Vagina (tissue), 1 donor: Measurements from ENCODE around the genes ZNF699, ZNF177 and PDE4A.

- PRO-cap = no peak
- RAMPAGE, long total RNA = no peak
Measured at GRCh38 chr19:8638170-8638708, 7.8 kb downstream of the NFILZ start.

GRCh38 chr19:8821928-8822140, 10.3 kb downstream of the ZNF558 start:
- PRO-cap = unidirectional peak, plus-strand start at chr19:8822056
- RAMPAGE, long total RNA = no peak

DNA sequence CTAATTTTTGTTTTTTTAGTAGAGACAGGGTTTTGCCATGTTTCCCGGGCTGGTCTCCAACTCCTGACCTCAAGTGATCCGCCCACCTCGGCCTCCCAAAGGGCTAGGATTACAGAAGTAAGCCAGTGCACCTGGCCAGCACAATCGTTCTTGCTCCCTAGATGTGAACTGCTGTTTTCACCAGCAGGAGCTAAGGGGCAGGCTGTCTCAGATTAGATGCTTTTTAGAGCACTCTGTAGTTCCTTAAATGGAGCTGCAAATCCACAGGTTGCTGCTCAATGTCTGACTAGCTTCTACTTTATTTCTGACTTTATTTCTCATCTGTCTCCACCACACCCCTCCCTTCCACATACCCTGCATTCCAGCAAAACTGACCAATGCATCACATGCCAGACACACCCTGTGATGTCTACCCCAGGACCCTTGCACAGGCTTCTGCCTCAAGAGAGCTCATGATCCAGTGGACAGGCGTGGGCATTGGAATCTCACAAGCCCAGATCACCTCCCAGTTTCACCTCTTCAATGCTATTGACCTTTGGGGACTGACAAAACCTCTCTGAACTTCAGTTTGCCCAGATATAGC, 36.5 kb upstream of the OR1M1 start:
- PRO-cap = no peak
- RAMPAGE, long total RNA = no peak

GRCh38 chr19:9309093-9310446, at the start of gene ZNF699:
Gene ZNF699 (minus strand): TSS chr19:9309838.
- PRO-cap = bidirectional peak, plus-strand start at chr19:9309556, minus-strand start at chr19:9309512; bidirectional peak, plus-strand start at chr19:9309935, minus-strand start at chr19:9309688; bidirectional peak, plus-strand start at chr19:9310255, minus-strand start at chr19:9310076
- RAMPAGE, long total RNA = start-site peak on the minus strand at chr19:9309726-9309755, 25 reads

DNA sequence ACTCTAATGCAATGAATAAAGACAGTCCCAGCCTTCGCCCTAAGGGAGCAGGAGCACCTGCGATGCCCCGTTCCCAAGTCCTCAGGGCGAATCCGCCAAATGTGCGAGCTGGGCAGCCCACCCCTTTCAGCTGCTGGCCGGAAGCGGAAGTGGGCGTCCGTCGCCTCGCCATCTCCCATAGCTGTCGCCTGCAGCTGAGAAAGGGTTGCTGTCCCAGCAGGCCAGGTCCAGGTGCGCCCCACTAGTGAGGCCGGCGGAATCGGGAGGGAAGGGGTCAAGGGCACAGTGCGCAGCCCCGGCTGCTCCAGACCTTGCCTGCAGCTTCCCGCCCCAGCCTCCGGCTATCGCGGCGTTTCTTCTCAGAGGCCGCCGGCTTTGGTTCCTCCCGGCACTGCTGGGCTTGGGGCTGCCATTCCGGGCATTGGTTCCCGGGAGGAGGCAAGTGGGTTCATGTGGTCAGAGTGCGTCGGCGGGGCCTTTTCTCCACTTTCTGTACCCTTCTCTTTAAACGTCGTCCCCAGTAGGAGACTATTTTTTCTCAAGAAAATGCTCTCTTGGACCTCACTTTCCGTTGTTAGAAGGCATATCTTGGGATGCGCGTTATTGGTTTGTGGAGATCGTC, at the start of gene ZNF177:
TSS of gene ZNF177 (plus strand) at position 160 of the 622 bp plus-strand sequence.
- PRO-cap = no peak
- RAMPAGE, long total RNA = no peak

DNA sequence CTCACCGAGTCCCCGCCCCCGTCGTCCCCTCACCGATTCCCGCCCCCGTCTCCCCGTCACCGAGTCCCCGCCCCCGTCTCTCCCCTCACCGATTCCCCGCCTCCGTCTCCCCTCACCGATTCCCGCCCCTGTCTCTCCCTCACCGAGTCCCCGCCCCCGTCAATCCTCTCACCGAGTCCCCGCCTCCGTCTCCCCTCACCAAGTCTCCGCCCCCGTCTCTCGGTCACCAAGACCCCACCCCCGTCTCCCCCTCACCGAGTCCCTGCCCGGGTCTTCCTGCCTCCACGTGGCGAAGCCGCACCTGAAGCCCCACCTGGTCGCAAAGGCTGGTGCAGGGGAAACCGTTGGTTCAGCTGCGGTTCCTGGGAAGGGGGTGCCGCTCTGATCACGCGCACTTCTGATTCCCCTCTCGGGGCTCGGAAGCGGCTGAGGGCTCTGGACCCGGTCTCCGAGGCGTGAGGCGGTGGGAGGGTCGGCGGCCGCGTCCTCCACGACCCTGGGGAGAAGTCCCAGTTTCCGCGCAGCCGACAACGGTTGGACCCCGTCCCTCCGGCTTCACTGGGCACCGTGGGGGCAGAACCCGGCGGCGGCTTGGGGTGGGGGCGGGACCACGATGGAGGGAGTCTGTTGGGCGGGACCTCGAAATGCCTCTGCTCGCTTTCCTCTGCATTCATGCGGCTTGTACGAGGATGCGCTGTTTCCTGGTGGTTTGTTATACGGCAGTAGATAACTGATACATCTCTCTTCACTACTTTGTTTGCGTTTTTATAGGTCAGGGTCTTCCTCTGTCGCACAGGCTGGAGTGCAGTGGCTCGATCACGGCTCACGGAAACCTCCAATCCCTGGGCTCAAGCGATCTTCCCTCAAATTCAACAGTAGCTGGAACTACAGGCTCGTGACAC, 24.3 kb upstream of the ZNF846 start:
- PRO-cap = bidirectional peak, plus-strand start at position 257 of the sequence, minus-strand start outside the sequence; bidirectional peak, plus-strand start at position 677 of the sequence, minus-strand start at position 560 of the sequence
- RAMPAGE, long total RNA = no peak

DNA sequence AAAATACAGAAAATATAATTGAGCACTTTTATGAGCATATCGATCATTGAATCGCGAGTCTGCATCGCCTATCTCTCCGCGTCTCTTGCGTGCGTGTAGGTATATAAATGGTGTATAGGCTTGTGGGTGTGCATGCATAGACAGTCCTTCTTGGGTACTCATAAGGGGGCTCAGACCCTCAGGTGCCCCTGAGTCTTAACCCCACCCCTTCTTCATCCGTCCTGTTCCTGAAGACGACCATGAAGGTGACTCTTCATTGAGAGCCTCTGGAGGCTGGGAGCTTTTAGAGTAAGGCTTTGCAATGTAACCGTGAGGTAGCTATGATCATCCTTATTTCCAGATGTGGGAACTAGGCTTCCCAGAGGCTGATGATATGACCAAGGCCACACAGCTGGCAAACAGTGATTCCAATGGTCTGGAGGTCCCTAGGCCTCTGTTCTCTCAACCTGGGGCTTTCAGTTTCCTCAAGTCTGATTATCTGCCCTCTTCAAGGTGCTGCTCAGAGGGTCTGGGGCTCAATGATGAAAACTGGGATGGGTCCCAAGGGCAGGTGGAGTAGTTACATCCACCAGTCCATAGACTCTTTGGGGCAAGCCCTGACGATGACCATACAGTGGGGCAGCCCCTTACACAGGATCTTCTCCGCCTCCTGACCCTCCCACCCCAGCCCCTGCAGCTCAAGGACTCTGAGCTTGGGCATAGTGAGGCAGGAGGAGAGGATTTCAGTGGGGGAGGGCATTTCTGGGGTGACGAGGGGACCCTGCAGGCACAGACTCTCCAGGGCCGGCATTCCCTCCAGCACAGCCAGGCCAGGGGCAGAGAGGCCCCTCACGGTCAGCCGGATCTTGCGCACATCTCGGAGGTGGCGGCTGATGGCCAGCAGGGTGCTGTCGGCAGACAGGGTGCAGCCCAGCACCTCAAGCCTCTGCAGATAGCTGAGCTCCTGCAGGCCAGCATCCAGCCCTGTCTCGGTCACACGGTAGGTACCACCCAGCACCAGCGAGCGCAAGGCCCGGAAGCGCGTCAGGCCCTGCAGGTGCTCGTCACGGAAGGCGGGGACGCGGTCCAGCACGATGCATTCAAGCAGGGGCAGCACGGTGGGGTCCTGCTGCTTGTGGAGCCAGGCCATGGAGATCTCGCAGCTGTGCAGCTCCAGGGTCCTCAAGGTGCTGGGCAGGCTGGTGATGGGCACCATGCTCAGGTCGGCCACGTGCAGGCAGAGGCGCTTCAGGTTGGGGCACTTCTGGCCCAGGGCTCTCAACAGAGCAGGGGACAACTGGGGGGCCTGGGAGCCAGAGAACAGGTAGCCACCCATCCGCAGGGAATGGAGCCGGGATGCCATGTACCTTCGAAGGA, 8.1 kb downstream of the FBXL12 start:
- PRO-cap = no peak
- RAMPAGE, long total RNA = no peak

DNA sequence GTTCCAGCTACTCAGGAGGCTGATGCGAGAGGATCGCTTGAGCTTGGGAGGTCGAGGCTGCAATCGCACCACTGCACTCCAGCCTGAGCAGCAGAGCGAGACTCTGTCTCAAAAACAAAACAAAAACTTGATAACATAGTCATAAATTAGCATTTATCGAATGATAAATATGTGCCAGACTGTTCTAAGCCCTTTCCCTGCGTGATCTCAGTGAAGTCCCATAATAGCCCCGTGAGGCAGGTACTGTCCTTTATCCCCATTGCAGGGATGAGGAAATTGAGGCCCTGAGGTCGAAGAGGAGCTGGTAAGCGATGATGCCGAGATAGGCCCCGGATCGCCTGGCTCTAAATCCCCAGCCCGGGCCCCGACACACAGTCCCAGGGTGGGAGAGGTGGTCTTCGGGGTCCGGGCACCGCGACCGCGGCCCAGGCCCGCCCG, 768 bp downstream of the FBXL12 start:
- PRO-cap = no peak
- RAMPAGE, long total RNA = no peak

- PRO-cap = no peak
- RAMPAGE, long total RNA = no peak
Measured at GRCh38 chr19:9966404-9967102, 30.2 kb upstream of the OLFM2 start.

DNA sequence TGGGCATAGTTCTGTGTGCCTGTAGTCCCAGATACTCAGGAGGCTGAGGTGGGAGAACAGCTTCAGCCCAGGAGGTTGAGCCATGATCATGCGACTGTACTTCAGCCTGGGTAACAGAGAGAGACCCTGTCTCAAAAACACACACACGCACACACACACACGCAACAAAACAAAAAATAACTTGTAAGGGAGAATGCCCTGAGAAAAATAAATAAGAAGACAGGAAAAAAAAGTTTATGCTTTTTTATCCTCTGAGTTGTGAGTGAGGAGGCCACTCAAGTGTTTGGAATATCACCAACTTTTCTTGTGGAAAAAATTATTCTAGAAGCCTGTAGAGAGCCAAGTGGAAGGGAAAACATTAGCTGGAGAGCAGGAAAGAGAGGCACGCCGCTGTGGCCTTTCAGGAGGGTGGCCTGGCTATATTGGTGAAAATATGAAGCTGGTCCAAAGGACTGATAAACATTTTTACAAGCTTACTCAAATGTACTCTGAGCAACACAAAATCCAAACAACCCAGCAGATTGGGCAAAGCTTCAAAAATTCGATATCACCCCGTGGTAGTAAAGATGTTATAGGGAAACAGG, 2.2 kb upstream of the EIF3G start:
- PRO-cap = unidirectional peak, plus-strand start at position 361 of the sequence
- RAMPAGE, long total RNA = no peak

- PRO-cap = bidirectional peak, plus-strand start at chr19:10227038, minus-strand start at chr19:10226416
- RAMPAGE, long total RNA = no peak
Measured at GRCh38 chr19:10226132-10226916, 4.8 kb downstream of the S1PR2 start.

DNA sequence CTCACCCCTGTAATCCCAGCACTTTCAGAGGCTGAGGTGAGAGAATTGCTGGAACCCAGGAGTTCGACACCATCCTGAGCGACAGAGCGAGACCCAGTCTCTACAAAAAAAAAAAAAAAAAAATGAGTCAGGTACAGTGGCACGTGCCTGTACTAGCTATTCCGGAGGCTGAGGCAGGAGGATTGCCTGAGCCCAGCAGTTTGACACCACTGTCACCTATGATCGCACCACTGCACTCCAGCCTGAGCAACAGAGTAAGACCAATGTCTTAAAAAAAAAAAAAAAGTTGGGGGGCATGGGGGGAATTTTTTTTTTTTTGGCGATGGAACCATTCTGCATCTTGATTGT, 8.0 kb upstream of the S1PR2 start:
- PRO-cap = no peak
- RAMPAGE, long total RNA = no peak

- PRO-cap = no peak
- RAMPAGE, long total RNA = no peak
Measured at GRCh38 chr19:10287766-10288100, 978 bp downstream of the ICAM4 start.

DNA sequence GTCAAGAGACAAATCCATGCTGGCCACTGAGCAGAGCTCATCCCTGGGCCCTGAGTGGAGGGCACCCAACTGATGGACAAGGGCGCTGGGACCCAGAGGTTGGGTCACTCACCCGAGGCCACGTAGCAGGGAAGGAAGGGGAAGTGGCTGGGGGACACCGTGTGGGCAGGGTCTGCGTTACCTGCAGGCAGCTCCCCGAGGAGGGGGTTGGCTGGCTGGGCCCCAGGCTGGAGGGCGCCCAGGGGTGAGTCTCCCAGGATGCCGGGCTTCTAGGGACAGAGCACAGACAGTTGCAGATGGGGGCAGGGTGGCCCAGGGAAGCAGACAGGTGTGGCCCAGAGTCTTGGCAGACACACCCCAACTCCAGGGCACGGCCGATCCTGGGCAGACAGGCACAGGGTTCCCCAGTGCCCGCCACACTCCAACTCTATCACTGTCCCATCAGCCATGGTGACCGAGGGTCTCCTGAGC, 5.6 kb upstream of the FDX2 start:
- PRO-cap = no peak
- RAMPAGE, long total RNA = no peak

- PRO-cap = bidirectional peak, plus-strand start at chr19:10353421, minus-strand start at chr19:10353221; unidirectional peak, plus-strand start at chr19:10353421
- RAMPAGE, long total RNA = no peak
Measured at GRCh38 chr19:10353315-10353752, 13.9 kb upstream of the ICAM3 start.

DNA sequence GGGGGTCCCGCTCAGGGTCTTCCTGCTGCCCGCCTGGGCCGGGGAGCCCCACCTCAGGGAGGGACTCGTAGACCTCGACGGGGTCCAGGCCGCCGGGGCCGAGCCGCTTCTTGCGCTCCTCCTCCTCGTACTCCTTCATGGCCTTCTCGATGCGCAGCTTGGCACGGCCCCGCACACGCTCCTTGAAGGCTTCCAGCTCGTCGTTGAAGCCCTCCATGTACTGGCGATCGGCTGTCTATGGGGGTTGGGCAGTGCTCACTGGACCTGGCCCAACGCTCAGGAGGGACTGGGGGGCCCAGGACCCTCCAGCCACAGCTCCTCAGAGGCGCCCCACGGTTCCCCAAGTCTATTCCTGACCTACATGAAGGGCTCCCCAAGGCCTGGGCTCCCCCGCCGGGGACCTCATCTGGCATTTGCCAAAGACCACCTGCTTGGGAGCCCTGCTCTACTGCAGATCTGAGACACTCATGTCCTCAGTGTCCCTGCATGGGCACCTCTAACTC, 10.1 kb downstream of the CDC37 start:
- PRO-cap = no peak
- RAMPAGE, long total RNA = no peak

GRCh38 chr19:10395996-10396251, 7.4 kb downstream of the CDC37 start:
- PRO-cap = no peak
- RAMPAGE, long total RNA = no peak

- PRO-cap = no peak
- RAMPAGE, long total RNA = no peak
Measured at GRCh38 chr19:10418875-10419200, 1.5 kb upstream of the PDE4A start.

DNA sequence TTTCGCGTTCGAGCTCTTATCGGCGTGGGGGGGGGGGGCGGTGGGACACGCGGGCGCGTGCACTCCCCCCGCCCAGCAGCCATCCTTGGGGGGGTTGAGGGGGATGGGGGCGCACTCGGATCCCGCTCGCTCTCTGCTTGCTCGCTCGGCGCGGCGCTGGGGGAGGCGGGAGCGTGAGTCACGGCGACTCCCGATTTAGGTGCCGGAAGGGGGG, 1.2 kb upstream of the PDE4A start:
- PRO-cap = no peak
- RAMPAGE, long total RNA = no peak

- PRO-cap = no peak
- RAMPAGE, long total RNA = no peak
Measured at GRCh38 chr19:10420424-10420822, at the start of gene PDE4A. Gene PDE4A (plus strand): TSS chr19:10420538.